Mesenteric fat pad (tissue), 1 donor: Measurements from ENCODE around the genes GXYLT1 and SLC38A1.

GRCh38 chr12:42086198-42086622 lies 58.5 kb downstream of the GXYLT1 start:
- PRO-cap, result no peak

- PRO-cap, result bidirectional peak, plus-strand start at chr12:42144987, minus-strand start at chr12:42144700
Observed at GRCh38 chr12:42144175-42145150, at the start of gene GXYLT1. Gene GXYLT1, minus strand, starts transcription at chr12:42144874.

GRCh38 chr12:42387935-42388508 lies 62.1 kb downstream of the PPHLN1 start:
- PRO-cap, result no peak

DNA sequence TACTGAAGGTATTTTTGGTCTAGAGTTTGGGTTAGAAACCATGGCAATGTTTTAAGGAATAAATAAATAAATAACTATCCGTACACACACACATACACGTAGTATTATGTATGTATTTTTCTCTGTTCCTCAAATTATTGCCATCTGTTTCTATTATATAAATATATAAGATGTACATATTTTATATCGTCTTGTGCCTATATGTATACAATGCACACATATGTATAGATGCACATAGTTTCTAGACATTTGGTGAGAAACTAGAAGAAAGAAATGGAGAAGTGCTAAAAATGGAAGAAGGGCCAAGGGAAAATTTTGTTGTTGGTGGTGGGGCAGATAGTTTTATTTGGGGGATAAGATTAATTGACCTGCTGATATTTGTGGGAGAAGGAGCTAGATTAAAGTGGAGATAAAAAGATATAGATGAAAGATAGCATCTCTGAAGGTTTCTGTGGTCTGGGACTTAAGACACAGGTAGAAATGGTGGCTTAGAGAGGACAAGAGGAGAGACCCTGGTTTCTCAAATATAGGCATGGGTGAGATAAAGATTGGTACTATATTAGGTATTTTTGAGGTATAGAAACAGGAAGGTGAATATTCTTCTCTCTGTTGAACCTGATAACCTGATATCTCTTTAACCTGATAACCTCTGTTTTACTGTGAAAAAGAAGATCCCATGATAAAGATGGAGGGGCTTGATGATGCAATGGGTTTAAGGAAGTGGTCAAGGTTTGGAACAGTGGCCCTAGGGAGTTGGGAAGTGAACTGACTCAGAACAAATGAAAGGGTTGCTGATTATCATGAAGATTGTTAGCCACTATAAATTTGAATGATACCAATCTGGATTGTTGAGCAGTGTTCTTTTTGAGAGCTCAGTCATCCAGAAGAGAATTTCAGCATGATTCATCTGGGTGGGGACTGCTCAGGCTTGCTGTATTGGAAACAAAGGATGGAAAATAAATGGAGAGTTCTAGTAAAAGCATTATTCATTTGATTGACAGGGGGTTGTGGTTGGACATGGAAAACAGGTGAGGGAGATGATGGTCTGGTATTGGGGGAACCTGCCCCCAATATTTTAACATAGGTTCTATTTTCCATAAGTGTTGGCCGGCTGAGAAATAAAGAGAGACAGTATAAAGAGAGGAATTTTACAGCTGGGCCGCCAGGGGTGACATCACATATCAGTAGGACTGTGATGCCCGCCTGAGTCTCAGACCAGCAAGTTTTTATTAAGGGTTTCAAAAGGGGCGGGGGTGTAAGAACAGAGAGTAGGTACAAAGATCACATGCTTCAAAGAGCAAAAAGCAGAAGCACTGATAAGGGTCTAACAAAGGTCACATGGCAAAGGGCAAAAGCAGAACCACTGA lies 11.4 kb downstream of the TMEM117 start:
- PRO-cap, result no peak

DNA sequence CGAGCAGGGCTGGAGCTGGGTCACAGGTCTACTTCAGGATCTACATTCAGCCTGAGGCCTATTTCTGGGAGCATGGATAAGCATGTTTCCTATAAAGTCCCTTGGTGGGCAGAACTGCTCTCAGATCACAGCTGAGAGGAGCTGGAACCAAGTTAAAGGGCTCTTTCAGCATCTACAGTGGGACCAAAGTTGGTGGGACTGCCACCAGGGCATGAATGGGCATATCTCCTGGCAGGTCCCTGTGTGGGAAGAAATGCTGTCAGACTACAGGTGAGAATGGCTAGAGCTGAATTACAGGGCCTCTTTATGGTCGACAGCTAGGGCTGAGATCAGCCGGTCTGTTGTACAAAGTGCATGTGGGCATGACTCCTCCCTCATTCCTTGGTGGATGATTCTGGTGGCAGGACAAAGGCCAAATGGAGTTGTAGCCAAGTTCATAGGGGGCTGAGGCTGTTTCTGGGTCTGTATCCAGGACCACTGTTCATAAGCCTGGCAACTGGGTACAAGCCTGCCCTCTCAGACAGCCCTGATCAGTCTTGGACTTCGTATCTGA lies 460.6 kb downstream of the TMEM117 start:
- PRO-cap, result no peak

GRCh38 chr12:45850204-45851170 lies 121.0 kb downstream of the ARID2 start:
- PRO-cap, result no peak

DNA sequence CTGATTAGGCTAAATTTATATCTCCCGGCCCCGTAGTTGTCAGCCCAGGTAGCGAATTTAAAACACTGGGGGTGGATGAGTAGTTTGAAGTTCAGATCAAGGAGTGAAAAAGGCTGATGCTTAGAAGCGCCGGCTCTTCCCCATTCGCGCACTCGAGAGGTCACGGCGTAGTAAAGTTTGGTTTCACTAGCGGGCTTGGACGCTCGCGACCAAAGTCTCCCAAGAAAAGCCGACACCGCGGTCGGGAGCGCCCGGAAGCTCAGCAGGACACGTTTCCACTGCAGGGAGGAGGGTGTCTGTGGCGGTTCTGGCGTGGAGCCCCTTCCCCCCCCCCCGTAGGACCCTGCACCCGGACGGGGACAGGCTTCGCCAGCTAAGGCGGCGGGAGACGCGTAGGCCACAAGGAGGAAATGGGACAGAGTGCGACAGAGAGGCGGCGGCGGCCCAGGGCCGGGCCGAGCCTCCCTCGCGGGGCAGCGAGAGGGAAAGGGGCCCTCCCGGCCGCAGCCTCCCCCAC lies 664 bp downstream of the SCAF11 start:
- PRO-cap, result bidirectional peak, plus-strand start at position 212 of the sequence, minus-strand start at position 280 of the sequence

DNA sequence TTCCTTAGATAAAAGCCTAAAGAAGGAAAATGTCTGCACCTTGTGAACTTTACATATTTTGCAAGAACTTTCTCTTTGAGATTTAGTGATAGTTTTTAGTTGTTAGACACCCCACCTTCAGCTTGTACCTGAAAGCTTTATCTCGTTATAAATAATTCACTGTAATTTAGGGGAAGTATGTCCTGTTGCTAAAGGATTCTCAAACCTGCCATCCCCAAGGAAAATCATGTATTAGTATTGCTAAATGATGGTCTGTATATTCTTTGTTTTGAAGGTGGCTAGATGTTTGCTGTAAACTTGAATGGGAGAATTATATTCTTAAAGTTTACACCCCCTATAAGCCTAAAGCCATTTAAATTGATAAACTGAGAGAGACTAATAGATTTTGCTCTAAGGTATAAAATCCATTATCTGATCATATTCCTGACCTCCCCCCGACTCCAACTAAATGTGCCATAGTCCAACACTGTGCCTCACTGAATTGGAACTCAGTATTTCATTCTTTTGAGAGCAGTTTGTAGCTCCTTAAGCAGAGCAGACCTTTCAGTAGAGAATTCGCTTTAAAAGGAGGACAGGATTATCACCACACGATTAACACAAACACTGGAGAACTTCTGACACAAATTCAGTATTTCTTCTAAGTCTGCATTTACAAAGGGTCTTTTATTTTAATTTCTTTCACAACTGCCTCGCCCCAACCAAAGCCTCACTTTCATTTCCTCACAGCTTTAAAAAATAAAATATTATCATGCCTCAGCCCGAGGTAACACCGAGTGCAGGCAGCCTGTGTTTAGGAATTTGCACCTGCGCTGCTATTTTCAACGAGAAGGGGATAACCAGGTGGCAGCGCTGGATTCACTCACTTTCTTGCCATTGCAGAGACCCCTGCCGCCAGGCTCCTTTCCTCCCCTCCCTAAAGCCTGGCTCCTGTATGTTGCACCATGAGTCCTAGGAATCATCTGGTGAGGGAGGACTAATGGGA lies 84.4 kb downstream of the SLC38A1 start:
- PRO-cap, result no peak

DNA sequence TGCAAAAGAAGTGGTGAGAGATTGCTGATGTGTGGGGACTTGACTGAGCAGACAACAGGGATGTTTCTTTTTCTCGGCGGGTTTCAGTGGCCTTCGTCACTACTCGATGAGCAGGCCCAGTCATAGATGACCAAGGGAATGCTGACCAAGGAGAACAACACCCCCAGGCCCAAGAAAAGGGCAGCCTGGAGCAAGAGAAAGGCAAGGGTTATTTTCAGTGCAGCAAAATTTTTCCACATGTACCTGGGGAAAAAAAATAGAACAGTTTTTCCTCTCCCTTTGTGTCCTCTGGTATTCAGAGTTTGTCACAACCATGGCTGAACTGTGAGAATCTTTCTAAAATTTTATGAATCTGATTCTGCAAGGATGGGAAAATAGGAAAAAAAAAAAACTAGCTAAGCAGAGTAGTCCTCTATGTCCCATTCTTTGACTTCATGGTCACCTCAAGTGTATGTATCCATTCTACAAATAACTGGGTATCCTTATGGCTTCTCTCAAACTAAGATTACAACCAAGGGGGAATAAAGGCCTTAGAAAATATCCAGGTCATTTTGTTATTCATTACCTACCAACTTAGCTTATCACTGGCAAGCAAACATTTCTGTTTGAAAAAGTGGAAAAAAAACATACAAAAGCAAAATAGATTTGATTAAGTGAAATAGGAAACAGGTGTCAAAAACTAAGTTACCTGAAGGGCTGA lies 79.8 kb downstream of the SLC38A1 start:
- PRO-cap, result no peak

- PRO-cap, result no peak
Observed at GRCh38 chr12:46224275-46224772, 44.5 kb downstream of the SLC38A1 start.

- PRO-cap, result no peak
Observed at GRCh38 chr12:46266273-46266807, 2.5 kb downstream of the SLC38A1 start.

- PRO-cap, result no peak
Observed at GRCh38 chr12:46266808-46267634, 1.8 kb downstream of the SLC38A1 start.

GRCh38 chr12:46268574-46269277 lies at the start of gene SLC38A1:
Gene SLC38A1, minus strand, starts transcription at chr12:46269043.
- PRO-cap, result unidirectional peak, minus-strand start at chr12:46268747; bidirectional peak, plus-strand start at chr12:46269197, minus-strand start at chr12:46269012

GRCh38 chr12:46366770-46367258 lies 5.8 kb downstream of the SLC38A2 start:
- PRO-cap, result no peak

DNA sequence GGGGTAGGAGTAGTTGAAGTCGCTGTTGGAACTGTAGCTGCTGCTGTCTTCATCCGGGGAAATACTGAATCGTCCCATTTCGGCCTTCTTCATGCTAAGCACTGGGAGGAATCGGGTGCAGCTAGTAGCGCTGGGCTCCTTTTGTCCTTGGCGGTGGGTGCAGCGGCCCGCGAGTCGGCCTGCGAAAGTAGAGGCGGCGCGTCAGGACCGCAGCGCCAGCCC lies 1.5 kb downstream of the SLC38A2 start:
- PRO-cap, result bidirectional peak, plus-strand start outside the sequence, minus-strand start at position 181 of the sequence

- PRO-cap, result bidirectional peak, plus-strand start at chr12:46371542, minus-strand start at chr12:46371381
Observed at GRCh38 chr12:46371423-46371915, 1.1 kb downstream of the SLC38A2 start.

GRCh38 chr12:46371916-46372232 lies 699 bp downstream of the SLC38A2 start:
- PRO-cap, result unidirectional peak, minus-strand start at chr12:46372008

DNA sequence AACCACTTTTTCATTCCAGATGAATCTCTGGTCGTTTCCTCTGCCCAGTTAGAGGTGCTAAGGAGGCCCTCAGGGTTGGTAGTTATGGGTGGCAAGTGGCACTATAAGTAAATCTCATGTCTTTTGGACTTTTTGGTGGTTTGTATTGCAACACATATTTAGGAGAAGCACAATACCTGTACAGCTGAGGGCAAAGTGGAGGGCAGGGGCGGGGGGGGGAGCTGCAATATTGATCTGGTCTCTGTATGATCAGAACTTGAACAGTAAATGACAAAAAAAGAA lies 1.9 kb upstream of the SLC38A2 start:
- PRO-cap, result no peak

GRCh38 chr12:46480975-46481806 lies 108.6 kb upstream of the SLC38A2 start:
- PRO-cap, result no peak

GRCh38 chr12:46738171-46738998 lies 87.4 kb downstream of the SLC38A4 start:
- PRO-cap, result no peak